A172 (cell line): ENCODE data around the gene HTR3B.

- RAMPAGE, long total RNA = no peak
Observed at GRCh38 chr11:112150339-112151327, 13.3 kb downstream of the IL18 start.

DNA sequence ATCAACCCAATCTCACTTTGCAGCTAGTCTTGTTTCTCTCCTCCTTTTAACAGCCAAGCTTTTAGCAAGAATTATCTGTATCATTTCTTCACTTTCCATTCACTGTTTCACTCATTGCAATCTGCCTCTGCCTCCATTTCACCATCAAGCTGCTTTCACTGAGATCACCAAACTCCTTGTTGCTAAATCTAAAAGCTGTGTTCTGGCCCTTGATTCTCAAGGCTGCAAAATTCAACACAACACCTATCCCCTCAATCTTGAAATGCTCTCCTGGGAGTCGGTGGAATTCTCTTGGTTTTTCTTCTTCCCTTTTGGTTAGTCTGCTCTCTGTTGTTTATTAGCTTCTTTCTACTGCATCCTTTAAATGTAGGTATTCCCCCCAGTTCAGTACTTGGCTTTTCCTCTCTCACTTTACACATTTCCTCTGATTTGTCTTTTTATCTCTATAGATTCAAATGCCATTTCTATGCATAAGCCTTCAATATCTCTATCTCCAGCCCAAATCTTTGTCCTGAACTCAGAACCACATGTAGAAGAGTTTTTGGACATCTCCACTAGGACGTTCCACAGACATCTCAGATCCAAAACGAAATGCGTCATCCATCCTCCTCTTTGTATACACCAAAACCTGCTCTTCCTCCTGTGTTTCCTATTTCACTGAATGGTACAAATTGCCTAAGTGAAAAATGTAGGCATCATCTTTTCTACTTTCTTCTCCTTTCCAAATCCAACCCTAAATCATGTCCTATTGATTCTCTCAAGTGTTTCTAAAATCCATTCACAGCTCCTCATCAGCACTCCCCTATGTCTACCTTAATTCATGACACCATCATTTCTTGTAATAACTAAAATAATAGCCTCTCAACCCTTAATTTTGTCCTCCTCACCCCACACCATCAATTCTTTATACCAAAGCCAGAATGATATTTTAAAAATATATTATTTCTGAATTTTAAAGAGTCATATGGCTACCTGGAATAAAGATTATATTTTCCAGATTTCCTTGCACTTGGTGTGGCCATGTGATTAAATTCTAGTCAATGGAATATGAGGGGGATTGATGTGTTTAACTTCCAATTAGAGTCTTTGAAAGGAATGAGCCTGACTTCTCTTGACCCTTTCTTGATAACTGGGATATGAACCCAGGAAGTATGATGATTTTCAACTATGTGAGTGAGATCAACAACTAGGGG, 12.0 kb downstream of the IL18 start:
- RAMPAGE, long total RNA = no peak

DNA sequence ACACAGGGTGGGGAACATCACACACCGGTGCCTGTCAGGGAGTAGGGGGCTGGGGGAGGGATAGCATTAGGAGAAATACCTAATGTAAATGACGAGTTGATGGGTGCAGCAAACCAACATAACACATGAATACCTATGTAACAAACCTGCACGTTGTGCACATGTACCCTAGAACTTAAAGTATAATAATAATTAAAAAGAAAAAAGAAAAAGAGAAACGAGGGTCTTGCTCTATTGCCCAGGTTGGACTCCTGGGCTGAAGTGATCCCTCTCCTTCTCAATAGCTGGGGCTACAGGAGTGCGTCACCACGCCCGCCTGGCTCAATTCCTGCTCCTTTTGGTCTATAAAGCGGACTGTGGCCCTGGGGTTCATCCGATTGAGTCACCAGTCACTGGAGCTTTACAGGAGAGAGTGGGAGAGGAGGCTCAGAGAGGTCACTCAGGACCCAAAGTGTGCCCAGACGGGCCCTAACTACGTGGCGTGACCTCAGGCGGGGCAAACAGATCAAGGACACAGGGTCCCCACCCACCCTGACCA, 475 bp upstream of the PTS start:
- RAMPAGE, long total RNA = no peak

DNA sequence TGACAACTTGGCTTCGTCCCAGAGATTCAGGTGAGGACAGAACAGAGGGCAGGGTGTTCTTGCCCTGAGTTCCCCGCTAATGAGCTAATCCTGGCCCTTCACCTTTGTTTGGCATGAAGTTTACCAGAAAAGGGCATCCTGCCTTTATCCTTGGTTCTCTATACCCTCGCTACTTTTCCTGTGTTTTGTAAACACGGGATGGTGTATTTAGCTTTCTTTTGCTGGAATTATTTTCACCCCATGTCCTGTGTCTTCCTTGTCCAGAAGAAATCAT, 10.4 kb upstream of the PLET1 start:
- RAMPAGE, long total RNA = no peak

DNA sequence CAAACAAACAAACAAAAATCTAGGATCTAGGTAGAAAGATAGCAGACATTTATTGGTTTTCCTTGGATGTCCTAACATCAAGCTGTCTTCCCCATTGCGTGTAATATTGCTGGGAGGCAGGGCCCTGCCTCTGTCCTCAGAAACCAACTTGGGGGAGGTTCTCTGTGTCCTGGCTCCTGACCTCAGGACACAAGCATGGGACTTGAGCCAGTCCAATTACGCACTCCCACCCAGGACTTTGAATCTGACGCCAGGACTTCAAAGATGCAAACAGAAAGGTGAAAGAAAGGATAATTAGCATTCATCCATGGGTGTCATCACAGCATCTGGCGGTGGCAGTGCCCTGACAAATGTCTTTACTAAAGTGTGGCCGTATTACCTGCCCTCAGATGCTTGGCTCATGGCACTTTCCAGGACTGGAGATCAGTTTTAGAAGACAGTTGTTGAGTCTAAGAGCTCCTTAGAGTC, 61.8 kb upstream of the PLET1 start:
- RAMPAGE, long total RNA = no peak

GRCh38 chr11:112523364-112523743, 262.7 kb upstream of the PLET1 start:
- RAMPAGE, long total RNA = no peak

GRCh38 chr11:112524721-112525047, 264.0 kb upstream of the PLET1 start:
- RAMPAGE, long total RNA = no peak

DNA sequence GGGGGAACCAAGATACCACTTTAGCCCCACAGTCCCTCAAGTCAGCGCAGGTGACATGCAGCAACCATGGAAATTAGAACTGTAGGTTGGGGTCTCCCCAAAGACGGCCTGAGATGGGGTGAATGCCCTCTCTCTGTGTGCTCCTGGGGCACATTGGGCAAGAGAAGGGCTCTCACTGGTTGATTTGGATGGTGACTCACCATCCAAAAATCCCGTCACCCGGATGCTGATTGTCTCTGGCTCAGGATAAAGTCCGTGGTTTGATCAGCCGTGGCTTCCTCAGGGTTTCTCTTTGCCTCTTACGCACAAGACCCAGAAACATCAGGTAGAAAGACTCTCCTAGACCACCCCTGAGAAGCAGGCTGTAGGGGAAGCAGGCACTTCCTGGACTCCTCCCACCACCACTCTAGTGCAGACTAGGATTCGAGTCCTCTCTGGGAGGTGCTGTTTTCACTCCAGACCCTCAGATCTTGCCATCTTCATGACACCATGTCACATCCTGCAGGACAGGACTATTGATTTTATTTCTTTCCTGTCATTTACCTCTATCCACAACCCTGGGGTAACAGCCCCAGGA, 176.1 kb upstream of the NCAM1 start:
- RAMPAGE, long total RNA = no peak

- RAMPAGE, long total RNA = no peak
Observed at GRCh38 chr11:113338889-113339582, 24.7 kb downstream of the TTC12 start.

GRCh38 chr11:113904391-113904847, at the start of gene HTR3B:
HTR3B (plus strand) TSS chr11:113904796.
- RAMPAGE, long total RNA = no peak

DNA sequence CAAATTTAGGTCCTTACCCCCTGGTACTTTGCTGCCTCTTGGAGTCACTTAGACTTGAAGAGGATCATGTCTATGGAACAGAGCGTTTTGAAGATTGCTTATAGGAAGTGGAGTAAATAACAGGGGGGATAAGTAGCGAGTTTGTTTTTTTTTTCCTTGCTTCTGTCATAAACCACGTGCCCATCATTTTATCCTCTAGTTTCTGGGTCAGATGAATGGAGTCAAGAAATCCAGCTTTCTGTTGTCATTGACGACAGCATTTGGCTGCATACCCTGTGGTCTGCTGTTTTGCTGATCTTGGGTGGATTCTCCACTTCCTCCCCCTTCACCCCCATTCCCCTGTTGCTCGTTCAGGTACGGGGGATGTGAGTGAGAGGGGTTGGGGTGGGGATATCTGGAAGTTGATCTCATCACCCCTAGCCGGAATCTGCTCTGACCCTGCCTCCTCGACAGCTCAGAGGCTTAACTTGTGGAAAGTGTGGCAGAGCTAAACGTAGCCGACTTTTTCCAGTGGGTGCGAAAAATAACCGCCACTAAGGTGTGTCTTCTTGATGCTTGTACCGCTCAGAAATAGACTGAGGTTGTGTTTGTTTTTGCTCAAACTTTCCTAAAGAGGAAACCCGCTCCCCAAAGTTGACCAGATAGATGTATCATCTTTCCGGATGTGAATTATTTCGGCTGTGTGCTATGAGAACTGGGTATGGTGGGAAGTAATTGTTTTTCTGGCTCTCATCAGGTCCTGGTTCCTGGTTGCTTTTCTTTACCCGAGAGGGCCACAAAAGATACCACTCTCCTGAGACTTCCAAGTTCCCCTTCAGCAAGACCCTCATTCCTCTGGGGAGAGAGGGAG, 6.5 kb downstream of the ZBTB16 start:
- RAMPAGE, long total RNA = no peak

GRCh38 chr11:114125766-114126274, 66.3 kb downstream of the ZBTB16 start:
- RAMPAGE, long total RNA = no peak

- RAMPAGE, long total RNA = no peak
Observed at GRCh38 chr11:114132845-114133312, 73.4 kb downstream of the ZBTB16 start.

- RAMPAGE, long total RNA = no peak
Observed at GRCh38 chr11:114147108-114147935, 87.8 kb downstream of the ZBTB16 start.

- RAMPAGE, long total RNA = no peak
Observed at GRCh38 chr11:114147936-114148515, 88.5 kb downstream of the ZBTB16 start.

DNA sequence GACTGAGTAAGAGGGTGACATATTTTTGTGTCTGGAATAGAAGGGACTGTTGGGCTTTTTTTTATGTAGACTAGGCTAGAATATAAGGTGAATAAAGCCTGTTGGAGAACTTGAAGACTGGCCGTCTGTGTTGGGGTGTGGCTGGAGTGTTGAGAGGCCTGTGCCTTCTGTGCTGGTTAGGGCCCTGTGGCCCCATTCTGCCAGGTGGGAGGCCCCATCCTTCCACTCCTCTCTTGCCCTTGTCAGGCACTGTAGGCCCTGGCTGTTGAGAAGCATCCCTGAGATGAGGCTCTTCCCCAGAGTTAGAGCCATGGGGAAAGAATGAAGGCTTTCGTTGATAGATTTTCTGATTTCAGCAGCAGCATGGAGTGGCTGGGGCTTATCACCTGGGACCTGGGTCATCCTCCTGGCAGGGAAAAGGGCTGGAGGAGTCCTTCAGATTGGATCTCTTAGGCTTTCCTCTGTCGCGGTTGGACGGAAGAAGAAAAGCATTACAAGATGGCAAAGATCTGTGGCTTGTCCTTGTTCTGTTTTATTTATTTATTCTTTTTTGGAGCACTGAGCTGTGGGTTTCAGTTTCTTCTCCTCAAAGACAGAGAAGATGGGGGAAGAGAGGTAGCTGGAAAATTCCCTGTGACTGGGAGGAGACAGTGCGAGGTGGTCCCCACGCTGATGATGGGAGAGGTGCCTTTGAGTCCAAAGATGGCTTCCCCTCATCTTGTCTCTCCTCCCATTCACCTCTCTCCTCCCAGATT, 102.4 kb downstream of the ZBTB16 start:
- RAMPAGE, long total RNA = no peak

GRCh38 chr11:114173772-114174484, 114.4 kb downstream of the ZBTB16 start:
- RAMPAGE, long total RNA = no peak

GRCh38 chr11:114185051-114185422, 111.2 kb upstream of the NNMT start:
- RAMPAGE, long total RNA = no peak

- RAMPAGE, long total RNA = no peak
Observed at GRCh38 chr11:114208540-114209051, 87.6 kb upstream of the NNMT start.

DNA sequence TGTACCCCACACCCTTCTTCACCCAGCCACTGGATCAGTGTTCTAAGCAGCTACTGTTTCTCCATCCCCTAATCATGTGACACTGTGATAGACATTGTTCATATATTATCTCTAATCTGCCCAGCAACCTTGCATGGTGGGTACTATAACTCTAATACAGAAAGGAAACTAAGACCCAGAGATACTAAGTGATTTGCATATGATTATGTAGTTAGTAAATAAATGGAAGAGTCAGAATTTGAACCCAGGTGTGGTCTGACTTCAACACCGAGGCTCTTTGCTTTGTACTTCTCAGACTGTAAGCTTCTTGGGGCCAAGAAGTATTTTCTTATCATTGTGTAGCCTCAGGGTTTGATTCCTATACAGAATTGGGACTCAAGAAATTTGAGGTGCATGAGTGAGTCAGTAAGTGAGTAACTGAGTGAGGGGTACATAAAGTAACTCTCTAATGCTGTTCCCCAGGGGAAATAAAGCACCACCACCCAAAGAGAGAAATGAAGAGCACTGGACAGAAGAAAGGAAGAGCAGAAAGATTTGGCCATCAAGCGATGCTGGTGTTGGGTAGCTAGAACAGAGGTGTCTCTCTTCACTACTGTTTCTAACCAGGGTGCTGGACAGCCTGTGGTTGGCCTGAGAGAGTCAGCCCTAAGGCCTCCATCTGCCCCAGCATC, 70.3 kb upstream of the NNMT start:
- RAMPAGE, long total RNA = no peak